Measurements from ENCODE around the genes FITM1 and NFATC4.

DNA sequence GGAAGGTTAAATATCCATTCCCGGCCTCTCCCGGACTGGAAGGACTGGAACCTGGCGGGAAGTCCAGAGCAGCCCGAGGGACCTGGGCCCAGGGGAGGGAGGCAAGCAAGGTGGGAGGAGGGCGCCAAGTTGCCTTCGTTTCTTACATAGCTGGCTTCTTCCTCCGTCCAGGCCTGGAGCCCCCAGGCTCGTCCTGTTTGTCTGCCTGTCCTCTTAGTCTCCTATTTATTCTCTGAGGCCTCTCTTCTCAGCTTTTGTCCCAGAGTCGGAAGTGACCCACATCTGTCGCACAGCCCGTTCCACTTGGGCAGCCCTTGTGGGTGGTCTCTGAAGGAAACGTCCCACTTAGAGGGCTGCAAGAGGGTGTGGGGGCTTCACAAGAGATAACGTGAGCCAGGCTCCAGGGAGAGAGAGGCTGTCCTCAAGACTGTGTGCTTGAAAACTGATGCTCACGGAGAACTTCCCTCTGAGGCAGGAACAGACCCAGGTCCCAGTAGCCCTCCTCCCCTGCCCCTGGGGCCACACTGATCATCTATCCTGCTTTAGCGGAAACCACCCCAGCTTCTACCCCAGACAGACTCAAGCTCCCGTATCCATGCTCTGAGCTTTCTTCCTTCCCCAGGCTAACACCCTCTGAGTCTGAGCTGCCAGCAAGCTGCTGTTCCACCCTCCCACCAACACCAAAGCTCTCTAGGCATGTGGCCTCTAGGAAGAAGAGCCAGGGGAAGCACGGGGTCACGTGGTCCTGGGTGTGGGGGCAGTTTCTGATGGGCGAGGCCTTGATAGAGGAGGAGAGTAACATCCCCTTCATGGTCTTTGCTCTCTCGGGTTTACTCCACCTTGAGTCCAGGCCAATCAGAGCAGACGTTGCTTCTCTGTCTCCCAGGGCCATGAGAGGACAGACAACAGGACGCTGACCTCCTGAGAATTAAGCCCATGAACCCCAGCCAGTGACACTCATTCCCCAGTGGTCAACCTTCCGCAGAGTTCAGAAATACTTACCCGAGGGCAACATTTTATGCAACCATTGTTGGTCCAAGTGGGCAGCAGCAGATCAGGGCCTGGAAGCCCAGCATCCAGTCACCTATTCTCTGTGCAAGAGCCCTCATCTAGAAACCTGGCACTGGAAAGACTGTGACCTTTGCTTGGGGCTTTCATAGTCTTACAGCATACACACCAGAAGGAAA lies 1.2 kb downstream of the PCK2 start:
- PRO-cap, 2 experiments, result peak in 2 of 2 experiments; most common minus-strand start position 700 of the sequence (in 2)

DNA sequence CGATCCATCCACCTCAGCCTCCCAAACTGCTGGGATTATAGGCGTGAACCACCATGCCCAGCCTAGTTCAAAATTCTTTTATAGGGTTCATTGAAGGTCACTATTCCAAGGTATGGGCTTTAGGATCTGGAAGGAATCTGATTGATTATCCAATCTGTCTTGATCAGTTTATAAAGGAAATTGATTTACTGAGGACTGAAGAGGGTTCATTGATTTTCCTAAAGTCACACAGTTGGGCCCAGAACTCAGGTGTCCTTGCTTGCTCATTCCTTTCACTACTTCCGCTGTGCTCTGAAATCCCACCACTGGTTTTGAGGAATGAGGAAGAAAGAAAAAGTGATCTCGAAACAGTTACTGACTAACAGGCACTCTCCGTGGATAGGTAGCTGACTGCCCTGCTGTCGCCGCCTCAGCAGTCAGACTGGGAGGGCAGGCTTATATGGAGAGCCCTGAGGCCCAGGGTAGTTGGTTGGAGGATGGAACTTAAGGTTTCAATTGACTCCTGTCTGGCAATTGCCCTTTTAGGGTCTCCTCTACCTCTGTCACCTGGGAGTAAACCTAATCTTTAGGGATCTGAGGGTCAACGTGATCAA lies at the start of gene FITM1:
TSS of gene FITM1 (plus strand) at position 386 of the 593 bp plus-strand sequence.
- PRO-cap, 2 experiments, result peak in 1 of 2 experiments; most common plus-strand start position 415 of the sequence (in 1)

DNA sequence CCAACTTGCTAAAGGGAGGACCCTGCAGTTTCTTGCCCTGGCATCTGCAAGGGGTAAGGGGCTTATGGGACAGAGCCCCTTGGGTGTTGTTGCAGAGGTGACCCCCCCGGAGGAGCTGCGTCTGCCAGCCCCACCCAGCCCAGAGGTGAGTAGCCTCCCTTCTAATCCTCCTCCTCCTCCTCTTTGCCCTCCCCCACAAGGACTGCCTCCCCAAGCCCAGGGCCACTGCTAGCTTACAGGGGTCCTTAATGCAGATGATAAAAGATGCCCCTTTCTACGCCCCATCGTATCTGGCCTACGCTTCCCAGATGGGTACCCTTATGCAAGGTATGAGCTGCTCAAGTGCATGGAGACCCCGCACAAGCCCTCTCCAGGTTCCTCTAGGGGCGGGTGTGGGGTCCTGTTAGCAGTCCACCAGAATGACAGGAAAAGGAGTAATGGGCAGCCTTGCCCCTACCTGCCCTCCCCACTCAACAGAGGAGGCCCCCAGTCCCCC lies 5.8 kb downstream of the REC8 start:
- PRO-cap, 2 experiments, result no peak in any of the 2 experiments

DNA sequence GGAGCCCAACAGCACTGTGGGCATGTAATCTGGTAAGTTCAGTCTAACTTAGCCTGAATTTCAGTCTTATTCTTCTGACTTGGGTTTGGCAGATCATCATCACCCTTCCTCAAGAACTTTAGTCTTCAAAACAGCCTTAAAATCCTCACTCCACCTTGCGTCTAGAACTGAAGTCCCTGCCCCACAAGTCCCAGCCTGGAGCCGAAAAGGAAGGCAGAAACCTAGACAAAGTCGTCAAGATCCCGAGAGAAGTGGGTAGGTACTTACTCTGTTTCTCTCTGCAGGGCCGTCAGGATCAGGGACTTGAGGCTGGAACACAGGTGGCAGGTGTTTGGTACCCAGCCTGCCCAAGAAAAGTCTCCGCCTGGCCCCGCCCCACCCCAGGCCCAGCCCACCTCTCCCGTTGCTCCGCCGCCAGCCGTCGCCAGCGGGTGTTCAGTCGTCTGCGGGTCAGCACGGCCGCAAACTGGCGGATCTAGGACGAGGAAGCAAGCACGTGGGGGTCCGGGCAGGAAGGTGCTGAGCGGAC lies 603 bp downstream of the IPO4 start:
- PRO-cap, 2 experiments, result peak in 2 of 2 experiments; most common plus-strand start position 427 of the sequence (in 1)

DNA sequence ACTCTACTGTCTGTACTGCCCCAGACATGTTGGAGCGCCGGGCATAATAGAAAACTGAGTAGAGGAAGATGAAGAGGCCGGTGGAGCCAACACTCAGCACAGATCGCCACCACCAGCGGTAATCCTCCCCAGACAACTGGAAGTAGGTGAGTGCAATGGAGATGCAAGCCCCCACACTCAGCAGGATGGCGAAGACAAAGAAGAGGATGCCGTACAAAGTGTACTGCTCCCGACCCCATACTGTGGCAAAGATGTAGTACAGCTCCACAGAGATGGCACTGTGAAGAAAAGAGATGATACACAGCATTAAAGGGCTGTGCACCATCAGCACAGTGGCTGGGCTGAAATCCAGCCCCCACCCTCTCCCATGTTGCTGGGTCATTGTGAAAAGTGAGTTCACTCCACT lies 918 bp upstream of the IPO4 start:
- PRO-cap, 2 experiments, result no peak in any of the 2 experiments

- PRO-cap, 2 experiments, result no peak in any of the 2 experiments
These were observed 2.7 kb upstream of the TSSK4 start for GRCh38 chr14:24202570-24203329.

DNA sequence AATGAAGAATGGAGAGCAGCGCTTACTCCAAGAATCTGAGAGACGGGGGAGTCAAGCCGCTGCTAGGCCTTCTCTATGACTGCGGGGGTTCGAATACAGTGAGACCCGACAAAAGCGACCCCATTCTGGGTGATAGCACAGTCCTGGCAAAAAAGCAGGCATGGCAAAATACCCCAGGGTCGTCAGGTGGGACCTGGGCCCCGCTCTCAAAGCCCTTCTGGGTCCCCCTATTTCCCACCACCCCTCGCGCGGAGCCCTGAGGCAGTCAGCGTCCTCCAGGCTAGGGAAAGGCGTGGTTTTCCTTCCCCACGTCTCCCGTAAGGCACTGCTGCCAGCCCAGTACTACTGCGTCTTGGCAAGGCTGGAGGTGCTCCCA lies 306 bp downstream of the NEDD8 start:
- PRO-cap, 2 experiments, result no peak in any of the 2 experiments

DNA sequence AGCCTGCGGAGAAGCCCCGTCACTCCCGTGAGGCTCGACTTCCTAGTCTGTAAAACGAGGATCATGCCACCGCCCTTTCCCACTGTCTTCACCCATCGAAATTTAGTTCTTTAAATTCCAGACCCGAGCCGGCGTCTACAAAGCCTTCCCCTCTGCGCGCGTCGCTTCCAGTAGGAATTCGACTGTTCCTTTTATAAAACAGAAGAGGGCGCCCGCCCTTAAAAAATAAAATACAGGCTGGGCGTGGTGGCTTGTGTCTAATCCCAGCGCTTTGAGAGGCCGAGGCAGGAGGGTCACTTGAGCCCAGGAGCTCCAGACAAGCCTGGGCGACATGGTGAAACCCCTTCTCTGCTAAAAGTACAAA lies 420 bp upstream of the TINF2 start:
- PRO-cap, 2 experiments, result peak in 2 of 2 experiments; most common plus-strand start position 287 of the sequence (in 2); most common minus-strand start position 167 of the sequence (in 2)

- PRO-cap, 2 experiments, result no peak in any of the 2 experiments
These were observed 7.0 kb downstream of the TGM1 start for GRCh38 chr14:24255823-24256588.

DNA sequence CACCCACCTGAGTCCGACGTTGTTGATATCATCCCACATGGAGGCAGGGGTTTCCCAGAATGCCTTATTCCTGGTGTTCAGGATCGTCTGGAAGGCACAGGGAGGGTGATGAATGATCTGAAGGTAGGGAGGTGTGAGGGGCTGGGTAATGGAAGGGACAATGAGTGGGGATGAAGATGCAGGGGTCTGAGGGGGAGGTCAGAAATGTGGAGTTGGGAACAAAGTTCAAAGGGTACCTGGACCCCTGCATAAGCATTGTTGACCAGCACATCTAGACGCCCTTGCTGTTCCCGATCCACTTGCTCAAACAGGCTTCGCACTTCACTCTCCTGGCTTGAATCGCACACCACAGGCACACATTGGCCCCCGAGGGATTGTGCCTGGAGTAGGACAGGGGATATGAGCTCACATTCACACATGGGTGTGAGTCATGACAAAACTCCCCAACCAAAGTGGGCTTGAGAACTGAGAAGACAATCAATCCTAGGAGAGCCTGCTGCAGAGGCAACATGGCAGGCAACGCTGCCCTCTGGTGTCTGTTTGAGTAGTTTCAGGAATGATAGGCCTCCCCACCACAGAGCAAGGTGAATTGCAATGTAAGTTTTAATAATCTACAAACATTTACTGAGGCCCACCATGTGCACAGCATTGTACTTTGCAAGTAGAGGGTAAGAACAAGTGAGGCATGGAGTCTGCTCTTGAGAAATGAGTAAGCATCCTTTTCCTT lies 2.9 kb downstream of the DHRS1 start:
- PRO-cap, 2 experiments, result no peak in any of the 2 experiments

GRCh38 chr14:24312162-24312574 lies 866 bp downstream of the LTB4R start:
- PRO-cap, 2 experiments, result no peak in any of the 2 experiments

GRCh38 chr14:24335875-24336387 lies 1.1 kb upstream of the ADCY4 start:
- PRO-cap, 2 experiments, result no peak in any of the 2 experiments

GRCh38 chr14:24367755-24368313 lies at the start of gene NFATC4:
TSS of gene NFATC4 (plus strand) at chr14:24368184.
- PRO-cap, 2 experiments, result peak in 2 of 2 experiments; most common plus-strand start chr14:24368186 (in 2); most common minus-strand start chr14:24367880 (in 2)

- PRO-cap, 2 experiments, result no peak in any of the 2 experiments
These were observed 4.6 kb downstream of the NFATC4 start for GRCh38 chr14:24372364-24373108.

DNA sequence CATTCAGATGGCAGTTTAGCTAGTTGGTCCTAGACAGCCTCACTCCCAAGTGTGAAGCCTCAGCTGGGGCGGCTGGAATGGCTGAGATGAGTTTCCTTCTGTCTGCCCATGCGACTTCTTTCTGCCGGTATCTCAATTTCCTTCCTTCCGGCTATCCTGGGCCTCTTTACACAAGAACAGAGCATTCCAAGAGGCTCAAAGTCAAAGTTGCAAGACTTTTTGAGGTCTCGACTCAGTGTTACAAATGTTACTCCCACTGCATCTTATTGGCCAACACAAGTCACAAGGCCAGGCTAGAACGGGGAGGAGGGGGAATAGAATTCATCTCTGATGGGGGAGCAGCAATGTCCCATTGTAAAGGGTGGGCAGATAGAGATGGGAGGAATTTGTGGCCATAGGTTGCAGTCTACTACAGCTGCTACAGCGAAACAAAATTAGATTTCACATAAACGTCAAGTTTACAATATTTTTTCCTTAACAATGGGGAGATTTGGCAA lies 9.6 kb upstream of the NYNRIN start:
- PRO-cap, 2 experiments, result no peak in any of the 2 experiments

GRCh38 chr14:24813495-24814162 lies 179.6 kb upstream of the GZMB start:
- PRO-cap, 2 experiments, result no peak in any of the 2 experiments

DNA sequence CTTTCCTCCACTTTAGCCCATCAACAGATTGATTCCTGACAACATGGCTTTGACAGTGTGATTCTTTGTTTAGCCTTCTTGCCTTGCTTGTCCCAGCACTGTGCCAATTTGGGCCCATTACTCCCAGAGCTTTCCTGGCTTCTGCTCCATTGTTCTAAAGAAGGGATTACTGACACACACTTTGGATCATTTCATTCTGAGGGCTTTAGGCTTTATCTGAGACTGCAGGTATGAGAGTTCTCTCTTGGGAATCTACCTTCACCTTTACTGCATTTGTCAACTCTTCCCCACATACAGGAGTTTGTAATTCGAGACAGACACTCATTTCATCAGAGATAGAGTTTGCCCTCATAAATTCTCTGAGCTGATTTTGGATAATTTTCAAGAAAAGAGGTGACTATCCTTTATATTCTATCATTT lies 206.4 kb upstream of the GZMB start:
- PRO-cap, 2 experiments, result no peak in any of the 2 experiments

GRCh38 chr14:24954430-24955059 lies 95.4 kb downstream of the STXBP6 start:
- PRO-cap, 2 experiments, result peak in 1 of 2 experiments; most common plus-strand start chr14:24954854 (in 1); most common minus-strand start chr14:24954606 (in 1)

- PRO-cap, 2 experiments, result no peak in any of the 2 experiments
These were observed 28.4 kb downstream of the STXBP6 start for GRCh38 chr14:25021367-25022162.

GRCh38 chr14:25041318-25041843 lies 8.6 kb downstream of the STXBP6 start:
- PRO-cap, 2 experiments, result no peak in any of the 2 experiments

All from right ventricle myocardium (tissue), 1 donor.